Daoy (cell line): Measurements from ENCODE around the gene SPON1.

DNA sequence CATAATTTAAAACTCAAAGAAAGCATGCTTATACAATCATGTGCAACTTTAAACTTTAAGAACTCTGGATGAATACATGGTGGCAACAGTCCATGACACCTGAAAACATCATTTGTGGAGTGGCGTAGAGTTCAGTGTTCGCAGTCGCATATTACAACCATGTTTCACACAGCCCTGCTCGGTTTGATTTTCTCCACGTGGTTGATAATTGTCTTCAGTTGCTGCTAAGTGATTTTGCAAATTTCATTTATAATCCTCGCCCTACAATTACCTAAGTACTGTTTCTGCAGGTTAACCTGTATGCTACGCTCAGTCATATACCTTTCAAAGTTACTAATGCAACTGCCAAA lies 45.3 kb downstream of the DKK3 start:
- RAMPAGE, long total RNA = no peak

GRCh38 chr11:11965661-11966186 lies 42.7 kb downstream of the DKK3 start:
- RAMPAGE, long total RNA = no peak

DNA sequence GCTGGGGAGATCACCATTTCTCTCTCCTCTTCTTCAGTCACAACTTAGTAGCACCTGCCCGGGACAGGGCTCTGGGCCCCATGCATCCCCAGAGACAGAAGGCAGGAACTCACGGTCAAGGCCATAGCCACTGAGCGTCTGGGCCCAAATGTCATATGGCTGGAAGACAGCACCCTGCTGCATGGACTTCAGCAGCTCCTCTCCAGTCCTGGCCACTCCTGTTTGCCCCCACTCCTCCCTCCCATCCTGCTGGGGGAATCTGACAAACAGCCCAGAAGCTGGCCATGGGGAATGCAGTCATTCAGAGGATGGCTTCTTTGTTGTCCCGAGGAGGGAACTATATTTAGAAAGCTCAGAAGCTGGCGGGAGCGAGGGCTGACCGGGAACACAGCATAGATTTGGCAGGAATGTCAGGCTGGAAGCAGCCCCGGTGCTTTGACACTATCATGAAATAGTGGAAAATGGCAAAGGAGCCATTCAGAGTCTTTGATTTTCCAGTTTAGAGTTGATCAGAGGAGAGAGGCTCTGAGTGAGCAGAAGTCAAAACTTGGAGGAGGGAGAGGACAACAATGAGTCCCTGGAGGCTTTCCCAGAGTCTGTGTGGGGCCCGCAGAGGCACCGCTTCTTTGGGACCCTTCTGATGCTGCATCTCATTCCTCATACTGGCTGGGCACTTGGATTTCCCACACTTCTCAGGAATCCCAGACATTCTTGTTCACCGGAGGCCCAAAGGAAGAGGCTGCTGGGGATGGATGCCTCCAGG lies 34.9 kb downstream of the DKK3 start:
- RAMPAGE, long total RNA = no peak

GRCh38 chr11:12008821-12009621 lies 595 bp upstream of the DKK3 start:
- RAMPAGE, long total RNA = no peak

DNA sequence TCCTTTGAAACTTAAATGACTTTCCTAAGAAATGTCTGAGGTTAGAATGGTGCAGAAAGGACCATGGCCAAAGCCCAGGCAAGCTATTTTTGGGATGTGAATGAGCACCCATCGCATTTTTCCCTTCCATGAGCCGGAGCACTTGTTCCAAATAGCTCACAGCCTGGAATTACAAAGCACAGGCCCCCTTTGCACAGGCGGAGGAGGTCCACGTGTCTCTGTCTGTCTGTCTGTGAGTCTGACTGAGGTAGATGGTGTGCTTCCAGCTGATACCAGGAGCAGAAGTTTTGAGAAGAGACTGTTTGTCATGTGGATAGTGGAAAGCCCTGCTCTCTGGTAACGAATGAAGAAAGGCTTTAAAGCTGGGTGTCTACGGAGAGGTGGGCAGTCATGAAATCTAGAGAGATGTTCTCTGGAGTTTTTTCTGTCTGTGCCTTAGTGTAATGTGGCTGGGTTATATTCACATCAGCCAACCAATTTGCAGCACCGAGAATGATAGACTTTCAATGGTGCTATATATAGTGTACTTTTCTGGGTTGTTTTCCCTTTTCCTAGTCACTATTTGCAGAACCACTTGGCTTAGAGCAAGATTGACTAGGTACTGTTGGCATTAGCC lies 50.9 kb downstream of the MICAL2 start:
- RAMPAGE, long total RNA = no peak

DNA sequence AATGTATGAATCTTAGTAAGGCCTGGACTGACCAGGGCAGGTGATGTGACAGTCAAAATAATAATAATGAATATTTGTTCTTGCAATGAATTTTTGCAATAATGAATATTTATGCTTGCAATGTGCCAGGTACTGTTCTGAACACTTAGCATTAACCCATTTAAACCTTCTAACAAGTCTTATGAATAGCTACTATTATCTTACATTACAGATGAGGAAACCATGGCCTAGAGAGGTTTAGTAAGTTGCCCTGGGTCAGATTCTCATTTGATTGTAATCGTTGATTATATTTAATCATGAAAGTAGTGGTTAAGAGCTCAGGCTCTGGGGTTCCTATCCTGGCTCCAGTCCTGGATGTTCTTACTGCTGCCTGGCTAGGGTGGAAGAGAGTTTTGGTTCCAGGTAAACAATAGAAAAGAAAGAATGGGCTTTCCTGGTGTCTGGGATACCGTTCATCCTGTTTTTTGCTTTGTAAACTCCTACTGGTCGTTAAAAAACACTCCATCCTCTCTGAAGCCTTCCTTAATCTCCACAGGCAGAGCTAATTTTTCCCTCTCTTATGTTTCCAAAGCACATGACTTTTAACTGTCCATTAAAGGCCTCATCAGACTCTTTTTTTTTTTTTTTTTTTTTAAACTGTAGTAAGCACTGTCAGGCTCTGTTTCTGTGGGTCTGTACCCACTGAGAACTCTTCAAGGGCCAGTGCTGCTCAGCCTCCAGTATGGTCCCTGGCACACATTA lies 103.9 kb downstream of the TEAD1 start:
- RAMPAGE, long total RNA = no peak

DNA sequence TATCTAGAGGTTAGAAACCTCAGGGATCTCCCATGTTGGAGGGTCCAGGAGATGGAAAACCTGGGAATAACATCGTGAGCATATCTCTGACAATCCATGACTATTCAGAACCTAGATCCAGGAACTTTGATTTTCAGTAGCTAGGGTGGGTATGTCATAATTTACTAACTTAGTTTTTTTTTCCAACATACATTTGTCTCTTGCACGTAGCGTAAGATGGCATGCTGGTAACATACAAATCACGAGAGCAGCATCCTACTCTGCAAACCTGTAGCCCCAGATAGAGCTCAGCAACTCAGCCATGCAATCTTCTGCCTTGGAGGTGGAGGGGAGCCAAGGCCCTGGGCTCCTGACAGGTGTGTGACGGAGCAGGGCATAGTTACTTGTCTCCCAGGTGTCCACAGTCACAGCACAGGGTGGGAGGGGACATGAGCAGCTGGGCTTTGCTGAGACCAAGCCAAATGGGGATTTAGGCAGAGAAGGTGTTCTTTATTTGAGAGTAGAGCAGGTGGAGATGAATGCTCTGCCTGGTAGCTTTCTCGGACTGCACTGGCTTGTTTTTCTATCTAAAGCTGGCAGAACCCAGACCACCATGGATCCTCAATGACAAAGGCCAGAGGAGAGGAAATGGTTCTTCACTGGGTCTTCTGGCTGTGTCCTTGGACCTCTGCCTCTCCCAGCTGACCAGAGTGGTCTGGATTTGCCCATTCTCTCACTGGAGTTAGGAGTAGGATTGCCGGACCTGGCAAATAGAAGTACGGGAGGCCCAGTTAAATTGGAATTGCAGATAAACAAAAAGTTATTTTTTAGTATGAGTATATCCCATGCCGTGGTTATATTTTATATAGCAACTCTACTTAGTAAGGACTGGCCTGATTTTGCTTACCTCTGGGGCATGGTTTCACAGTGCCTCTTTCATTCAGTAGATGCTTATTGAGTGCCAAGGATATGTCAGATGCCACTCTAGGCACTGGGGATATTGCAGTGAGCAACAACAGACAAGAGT lies 111.8 kb downstream of the TEAD1 start:
- RAMPAGE, long total RNA = no peak

- RAMPAGE, long total RNA = no peak
These were observed 3.2 kb downstream of the RASSF10 start for GRCh38 chr11:13012221-13012780.

- RAMPAGE, long total RNA = no peak
These were observed 774 bp upstream of the BMAL1 start for GRCh38 chr11:13276461-13277570.

GRCh38 chr11:13398903-13400127 lies 63.7 kb downstream of the BTBD10 start:
- RAMPAGE, long total RNA = no peak

- RAMPAGE, long total RNA = no peak
These were observed 15.8 kb downstream of the BTBD10 start for GRCh38 chr11:13447227-13447625.

DNA sequence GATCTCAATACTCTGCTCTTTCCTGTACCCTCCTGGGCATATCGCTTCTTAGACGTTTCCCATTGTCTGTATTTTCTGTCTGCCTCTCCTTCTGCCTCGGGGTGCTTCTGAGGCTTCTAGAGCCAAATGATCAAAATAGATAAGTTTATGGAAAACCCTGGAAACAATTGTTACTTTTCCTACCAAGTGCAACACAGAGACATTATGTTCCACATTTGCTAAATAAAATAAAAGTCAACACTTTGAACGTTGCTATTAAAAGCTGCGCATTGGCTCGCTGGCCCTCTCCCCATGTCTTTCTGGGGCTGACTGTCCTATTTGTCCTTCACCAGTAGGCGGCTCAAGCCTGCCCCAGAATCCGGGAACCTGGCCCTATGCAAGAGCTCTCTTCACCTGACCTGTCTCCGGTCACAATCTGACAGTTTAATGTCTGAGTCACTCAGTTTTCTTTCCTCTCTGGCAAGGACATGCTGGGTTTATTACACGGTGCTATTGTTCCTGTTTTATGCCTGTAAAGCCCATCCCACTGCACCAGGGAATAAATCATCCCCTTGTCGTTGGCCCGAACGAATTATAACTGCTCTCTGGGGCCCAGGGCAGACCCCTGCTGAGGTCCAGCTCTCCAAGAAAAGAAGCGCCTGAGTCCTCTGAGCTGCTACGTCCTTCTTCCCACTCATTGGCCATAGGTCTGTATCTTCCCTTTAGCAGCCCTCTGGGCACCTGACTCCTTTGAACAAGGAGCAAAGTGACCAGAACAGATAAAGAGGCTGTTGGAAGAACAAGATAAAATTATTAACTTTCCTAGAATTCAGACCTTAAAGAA lies 89.3 kb upstream of the SPON1 start:
- RAMPAGE, long total RNA = no peak

DNA sequence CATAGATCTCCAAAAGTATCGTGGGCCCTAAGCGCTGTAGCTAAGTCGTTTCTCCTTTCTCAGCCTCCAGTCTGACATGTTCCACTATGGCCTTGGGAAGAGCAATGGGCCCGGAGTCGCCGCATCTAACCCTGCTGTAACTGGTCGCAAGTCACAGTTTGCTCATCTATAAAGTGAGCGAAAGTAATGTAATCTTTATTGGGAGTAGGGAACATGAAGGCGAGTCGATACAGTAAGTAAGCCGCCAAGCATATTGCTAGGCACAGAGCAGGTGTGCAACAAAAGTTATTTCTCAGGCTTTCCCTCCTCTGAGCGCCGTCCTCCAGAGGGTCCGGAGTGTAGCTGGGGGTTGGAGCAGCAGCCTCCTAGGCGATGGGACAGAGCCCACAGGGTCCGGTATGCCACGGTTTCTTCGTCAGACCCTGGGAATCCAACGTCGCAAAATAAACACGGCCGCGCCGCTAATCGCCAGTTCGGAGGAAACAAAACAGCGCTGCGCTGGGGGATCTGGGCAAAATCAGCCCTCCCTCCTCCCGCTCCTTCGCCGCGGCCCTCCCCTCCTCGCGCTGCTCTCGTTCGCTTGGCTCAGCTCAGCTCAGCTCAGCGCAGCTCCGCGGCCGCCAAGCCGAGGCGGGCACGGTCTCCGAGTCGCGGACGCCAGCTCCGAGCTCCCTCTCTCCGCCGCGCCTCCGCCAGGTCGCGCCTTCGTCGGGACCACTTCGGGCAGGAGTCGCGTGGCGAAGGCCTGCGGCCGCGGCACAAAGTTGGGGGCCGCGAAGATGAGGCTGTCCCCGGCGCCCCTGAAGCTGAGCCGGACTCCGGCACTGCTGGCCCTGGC lies at the start of gene SPON1:
SPON1 (plus strand) TSS at position 598 of the 838 bp plus-strand sequence.
- RAMPAGE, long total RNA = no peak

DNA sequence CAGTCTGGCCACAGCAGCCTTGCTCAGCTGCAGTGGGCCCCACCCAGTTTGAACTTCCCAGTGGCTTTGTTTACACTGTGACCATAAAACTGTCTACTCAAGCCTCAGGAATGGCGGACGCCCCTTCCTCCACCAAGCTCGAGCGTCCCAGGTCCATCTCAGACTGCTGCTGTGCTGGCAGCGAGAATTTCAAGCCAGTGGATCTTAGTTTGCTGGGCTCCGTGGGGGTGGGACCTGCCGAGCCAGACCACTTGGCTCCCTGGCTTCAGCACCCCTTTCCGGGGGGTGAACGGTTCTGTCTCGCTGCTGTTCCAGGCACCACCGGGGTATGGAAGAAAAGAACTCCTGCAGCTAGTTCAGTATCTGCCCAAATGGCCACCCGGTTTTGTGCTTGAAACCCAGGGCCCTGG lies 29.8 kb downstream of the SPON1 start:
- RAMPAGE, long total RNA = no peak

DNA sequence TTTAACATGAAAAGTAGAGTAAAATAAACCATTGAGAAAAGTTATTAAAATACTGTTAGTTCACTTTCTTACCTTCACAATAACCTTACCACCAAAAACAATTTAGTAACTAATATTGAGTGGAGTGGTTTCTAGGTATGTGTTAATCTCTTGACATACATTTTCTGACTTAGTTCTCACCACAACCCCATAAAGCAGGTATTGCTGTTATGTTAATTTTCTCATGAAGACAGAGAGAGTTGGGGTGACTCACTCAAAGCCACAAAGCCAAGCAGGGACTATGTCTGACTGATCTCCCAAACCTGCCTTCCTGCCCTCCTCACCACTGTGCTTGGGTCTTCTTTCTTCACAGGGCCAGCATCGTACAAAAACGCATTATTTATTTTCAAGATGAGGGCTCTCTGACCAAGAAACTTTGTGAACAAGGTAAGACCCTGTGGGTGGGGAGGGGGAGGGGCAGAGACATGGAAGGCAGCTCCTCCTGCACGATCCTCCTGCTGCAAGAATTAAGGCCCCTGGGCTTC lies 112.5 kb downstream of the SPON1 start:
- RAMPAGE, long total RNA = no peak

DNA sequence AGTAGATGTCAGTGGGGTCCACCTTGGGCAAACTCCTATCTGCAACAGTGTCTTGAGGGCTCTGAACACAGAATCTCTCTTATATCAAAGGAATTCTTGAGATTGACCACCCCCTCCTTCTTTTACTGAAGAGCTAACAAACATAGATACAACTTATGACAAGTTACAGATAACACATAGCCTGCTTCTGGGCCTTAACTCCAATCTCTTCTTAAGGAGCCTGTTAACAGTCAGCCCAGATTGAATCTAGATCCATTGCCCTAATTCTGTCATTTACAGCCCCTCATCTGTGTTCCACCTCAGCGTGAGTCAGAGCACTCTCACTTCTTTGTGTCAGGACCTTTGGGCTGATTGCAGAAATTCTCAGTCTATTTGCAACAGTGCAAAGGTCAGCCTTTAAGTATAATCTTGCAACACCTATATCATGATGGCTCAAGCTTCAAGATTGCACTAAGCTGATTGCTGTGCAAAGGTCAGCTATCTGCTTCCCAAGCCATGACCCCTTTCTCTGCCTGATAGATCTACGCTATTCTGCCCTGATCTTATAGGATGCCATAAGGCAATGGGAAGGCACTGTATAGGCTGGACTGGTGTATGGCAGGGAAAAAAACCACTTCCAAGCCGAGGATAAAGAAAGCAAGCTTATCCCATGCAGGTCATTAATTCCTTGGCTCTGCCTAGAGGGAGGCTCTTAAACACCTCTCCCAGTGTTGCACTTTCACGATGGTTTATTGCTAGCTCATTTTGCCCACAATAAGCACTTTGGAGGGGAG lies 100.8 kb downstream of the RRAS2 start:
- RAMPAGE, long total RNA = no peak

DNA sequence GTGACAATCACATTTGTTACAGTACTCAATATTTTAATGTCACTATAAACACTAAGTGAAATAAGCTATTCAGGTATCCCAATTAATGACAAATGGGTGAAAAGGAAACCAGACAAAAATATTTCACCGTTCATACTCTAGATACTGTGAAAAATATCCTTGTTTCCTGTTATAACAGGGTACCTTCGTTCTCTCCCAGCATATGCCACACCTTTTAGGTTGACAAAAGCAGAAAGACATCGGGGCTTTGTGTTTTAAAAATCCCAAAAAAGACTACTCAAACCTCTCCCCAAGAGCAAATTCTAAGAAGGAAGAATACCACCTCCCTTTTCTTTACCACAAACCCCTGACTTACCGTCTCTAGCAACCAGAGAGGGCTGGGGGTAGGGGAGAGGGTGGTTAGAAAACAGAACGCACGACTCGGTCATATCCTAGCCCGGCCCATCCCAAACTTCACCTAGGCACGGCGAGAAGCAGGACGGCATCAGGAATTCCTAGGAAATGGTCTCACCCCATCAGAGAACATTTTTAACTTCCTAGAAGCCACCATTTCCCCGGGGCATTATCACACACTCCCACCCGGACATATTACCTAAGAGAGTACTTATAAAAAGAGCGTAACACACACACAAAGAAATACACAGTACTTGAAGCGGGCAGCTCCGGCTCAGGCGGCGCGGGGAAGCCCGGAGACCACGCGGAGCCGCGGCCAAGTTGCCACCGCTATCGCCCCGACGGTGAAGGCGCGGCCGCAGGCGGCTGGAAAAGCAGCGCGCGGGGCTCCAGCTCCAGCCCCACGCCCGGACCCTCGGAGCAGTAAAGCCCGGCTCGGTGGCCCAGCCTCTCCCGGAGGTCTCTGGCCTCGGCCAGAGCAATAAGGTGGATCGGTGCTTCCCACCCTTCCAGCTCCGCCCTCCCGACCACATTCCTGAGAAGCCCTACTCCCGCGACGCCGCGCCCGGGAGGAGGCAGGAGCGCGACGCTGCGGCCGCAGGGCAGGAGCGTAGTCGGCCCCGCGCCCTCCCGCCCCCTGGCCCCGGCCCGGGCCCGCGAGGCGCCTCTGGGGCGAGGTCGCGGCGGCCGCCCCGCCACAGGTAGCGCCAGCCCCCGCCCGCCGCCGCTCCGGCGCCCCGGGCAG lies 1.0 kb downstream of the RRAS2 start:
- RAMPAGE, long total RNA = no peak

DNA sequence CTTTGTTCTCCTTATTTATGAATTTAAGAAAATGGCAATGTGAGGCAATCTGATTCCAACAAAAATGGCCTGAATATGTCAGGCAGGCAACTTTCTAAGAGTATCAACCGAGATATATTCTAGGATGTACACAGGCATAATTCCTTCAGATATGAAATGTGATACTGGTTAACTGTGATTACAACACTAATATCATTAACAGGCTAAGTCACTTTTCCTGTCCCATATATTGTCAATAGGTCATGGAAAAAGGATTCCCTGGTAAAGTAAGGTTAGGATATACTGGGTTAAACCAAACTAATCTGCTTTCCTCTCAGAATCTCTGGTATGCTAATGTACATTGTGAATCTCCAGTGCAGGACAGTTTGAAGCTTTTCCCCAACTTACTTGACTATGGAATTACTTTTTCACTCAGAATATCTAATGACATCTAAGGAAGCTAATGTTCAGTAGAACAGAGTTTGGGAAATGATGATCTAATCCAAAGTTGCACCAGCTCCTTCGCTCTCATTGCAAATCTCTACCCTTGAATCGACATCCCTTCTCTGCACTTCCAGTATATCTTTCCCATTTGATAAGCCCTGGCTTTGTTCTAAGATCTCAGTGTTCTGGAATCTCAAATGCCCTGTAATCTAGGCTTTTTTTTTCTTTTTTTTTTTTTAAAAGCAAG lies 43.9 kb downstream of the COPB1 start:
- RAMPAGE, long total RNA = no peak

DNA sequence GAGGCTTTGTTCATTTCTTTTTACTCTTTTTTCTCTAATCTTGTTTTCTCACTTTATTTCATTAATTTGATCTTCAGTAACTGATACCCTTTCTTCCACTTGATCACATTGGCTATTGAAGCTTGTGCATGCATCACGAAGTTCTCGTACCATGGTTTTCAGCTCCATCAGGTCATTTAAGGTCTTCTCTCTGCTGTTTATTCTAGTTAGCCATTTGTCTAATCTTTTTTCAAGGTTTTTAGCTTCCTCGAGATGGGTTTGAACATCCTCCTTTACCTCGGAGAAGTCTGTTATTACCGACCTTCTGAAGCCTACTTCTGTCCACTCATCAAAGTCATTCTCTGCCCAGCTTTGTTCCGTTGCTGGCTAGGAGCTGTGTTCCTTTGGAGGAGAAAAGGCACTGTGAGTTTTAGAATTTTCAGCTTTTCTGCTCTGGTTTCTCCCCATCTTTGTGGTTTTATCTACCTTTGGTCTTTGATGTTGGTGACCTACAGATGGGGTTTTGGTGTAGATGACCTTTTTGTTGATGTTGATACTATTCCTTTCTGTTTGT lies 44.1 kb upstream of the PDE3B start:
- RAMPAGE, long total RNA = no peak

DNA sequence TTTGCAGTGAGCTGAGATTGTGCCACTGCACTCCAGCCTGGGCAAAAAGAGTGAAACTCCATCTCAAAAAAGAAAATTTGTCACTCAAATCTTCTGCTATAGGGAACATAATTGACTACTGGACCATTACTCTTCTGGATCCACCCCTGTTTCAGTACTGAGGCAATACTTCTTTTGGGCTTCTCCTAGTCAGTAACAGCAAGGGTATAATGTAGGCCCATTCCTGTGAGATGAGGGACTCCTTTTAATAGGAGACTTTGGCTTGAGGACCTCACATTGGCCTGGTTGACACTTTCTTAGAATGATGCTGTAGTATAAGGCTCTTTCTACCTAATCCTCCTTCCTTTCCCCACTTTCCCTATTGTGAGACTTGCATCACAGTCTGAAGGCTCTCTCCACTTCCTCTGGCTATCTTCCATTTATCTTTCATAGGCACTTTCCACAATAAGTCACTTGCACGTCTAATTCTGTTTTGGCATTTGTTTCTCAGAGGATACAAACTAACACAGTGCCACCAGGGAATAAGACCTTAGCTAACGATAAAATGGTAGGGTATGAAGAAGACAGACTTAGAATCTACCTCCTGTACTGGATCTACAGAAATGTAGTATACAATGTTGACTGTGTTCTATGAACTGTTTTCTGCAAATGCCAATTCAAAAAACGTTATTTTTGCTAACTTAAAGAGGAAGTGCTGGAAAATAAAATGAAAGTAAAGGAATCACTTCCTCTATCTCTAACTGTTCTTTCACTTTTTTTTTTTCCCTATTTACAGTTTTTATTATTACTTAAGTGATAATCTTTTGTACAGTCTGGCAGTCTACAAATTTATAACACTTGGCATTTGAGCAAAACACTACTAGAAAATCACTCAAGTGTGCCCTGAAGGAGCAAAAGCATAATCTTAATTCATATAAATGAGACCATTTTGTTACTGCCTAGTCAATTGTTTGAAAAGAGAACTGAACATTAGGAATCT lies 17.9 kb upstream of the PDE3B start:
- RAMPAGE, long total RNA = no peak